ENCODE measurements around the gene TRIML1.

GRCh38 chr4:186160982-186161625 is 30.3 kb upstream of the CYP4V2 start:
- PRO-cap, result no peak
- RAMPAGE, long total RNA, 2 experiments, result no peak in any of the 2 experiments

DNA sequence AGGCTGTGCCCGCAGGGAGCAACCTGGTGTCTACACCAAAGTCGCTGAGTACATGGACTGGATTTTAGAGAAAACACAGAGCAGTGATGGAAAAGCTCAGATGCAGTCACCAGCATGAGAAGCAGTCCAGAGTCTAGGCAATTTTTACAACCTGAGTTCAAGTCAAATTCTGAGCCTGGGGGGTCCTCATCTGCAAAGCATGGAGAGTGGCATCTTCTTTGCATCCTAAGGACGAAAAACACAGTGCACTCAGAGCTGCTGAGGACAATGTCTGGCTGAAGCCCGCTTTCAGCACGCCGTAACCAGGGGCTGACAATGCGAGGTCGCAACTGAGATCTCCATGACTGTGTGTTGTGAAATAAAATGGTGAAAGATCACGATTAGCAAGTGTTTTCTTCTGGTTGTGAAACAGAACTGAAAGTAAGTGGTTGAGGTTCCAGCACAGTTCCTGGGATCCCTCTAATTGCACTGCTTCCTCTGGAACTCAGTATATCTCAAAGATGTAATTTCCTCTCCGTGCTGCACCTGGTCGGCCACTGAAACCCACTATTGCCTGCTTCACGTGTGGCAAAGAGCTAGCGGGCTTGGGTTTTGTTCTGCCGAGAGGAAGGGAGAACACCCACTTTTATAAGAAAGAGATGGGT is 7.8 kb upstream of the F11 start:
- PRO-cap, result no peak
- RAMPAGE, long total RNA, 2 experiments, result no peak in any of the 2 experiments

- PRO-cap, result no peak
- RAMPAGE, long total RNA, 2 experiments, result no peak in any of the 2 experiments
These were observed 84.6 kb downstream of the F11 start for GRCh38 chr4:186350548-186350957.

- PRO-cap, result no peak
- RAMPAGE, long total RNA, 2 experiments, result no peak in any of the 2 experiments
These were observed 56.0 kb upstream of the MTNR1A start for GRCh38 chr4:186611173-186611887.

DNA sequence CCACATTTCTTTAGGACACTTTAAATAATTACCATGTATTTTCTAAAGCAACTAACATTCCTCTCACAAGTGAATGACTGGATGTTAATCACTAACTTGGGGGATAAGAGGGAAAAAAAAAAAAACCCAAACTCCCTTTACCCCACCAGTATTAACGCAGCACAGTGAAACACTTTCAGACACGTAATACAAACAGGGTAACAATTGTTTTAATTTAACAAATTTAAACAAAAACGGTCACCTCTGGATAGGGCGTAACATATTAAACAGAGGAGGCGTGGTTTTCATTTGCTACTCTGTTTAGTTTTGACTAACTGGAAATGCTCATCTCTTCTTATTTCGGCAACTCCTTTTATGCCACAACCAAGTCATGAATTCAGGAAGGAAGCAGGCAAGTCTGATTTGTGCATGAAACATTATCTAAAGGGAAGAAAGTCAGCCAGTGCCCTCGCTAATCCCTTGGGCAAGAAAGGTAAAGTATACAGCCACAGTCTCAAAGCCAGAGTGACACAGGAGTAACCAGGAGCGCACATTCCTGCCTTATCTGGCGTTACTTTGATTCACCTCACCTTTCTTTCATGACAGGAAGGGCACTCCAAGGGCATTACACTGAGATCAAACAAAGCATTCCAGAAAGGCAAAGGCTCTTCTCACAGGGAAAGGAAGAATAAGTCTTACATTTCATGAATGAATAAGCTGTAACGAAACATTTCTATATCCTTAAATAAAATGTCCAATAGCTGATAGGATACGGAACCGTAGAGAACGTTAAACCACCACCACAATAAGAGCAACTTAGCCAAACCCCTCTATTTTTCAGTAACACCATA is 38.9 kb downstream of the FAT1 start:
- PRO-cap, result no peak
- RAMPAGE, long total RNA, 2 experiments, result no peak in any of the 2 experiments

- PRO-cap, result no peak
- RAMPAGE, long total RNA, 2 experiments, result no peak in any of the 2 experiments
These were observed 16.9 kb downstream of the FAT1 start for GRCh38 chr4:186706732-186707249.

DNA sequence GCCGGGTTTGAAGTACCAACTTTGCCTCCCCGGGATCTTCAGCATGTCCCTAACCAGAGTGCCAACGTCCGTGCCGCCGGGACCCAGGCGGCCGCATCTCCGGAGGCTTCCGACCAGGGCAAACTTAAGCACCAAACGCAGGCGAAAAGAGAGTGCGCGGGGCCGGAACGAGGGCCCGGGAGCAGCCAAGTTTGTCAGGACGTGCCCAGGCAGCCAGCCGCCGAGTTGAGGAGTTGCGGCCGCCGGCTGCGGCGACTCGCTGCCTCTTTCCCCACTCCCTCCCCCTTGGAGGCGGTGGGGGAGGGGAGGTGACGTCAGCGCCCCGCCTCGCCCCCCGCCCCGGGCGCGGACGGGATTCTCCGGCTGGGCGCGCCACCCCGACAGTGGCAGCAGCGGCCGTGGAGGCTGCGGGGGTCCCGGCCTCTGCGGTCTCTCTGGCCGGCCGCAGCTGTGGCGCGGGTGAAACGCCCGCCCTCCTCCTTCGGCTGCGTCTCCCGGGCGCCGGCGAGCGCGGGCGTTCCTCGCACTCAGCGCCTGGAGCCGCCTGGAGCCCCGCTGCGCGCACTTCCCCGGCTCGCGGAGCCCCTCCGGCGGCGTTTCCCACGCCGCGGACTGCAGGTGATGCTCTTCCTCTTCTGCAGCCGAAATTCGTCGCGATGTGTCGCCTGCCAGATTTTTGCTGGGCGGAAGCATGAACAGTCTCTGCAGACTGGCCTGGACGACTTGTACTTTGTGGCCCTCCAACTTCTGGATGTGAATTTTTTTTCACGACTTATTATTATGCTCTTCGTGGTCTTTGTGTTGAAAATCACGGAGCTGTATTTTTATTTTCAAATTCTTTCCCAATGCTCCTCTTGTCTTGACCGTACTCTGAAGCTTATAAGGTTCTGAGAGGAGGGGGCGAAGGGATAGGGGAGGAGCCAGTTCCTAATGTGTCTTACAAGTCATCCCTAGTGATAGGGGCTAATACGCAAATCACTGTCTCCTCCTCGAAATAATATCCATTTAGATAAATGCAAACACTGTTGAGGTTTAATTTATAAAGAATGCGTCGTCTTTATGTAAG is 3.1 kb upstream of the FAT1 start:
- PRO-cap, result bidirectional peak, plus-strand start at position 383 of the sequence, minus-strand start at position 287 of the sequence; unidirectional peak, minus-strand start at position 614 of the sequence
- RAMPAGE, long total RNA, 2 experiments, result no peak in any of the 2 experiments

- PRO-cap, result no peak
- RAMPAGE, long total RNA, 2 experiments, result no peak in any of the 2 experiments
These were observed 12.3 kb upstream of the FAT1 start for GRCh38 chr4:186735941-186736289.

DNA sequence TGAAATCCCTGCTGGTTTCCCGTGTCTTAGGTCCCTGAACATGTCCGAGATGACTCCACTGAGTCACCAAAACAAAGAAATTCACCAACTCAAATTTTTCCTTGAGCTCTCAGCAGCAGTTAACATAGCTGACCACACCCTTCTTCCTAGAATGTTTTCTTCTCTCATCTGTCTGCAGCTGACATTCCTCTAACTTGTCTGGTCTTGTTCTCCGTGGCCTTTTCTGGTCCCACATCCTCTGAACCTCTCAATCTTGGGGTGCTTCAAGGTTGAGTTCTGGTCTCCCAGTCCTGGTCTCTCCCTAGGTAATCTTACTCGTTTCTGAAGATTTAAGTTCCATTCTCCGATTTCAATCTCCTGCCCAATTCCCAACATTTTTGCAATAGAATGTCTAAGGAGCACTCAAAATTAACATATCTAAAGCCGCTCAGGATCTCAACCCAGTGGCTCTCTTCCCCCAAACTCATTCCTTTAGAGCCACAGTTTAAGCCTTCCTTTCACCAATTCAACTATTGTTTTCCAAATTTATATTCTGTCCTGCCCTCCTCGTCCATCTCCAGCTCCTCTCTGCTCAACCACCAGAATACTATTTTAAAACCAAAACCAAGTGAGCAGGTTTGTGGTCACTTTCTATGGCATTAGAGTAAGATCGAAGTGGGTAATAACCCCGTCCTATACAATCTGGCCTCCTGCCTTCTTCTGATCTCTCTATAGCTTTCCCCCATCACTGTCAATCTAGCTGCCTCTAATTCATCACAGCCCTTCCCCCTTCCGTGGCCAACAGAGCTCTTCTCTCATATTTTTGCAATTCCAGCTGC is 1.3 kb downstream of the TRIML2 start:
- PRO-cap, result no peak
- RAMPAGE, long total RNA, 2 experiments, result no peak in any of the 2 experiments

GRCh38 chr4:188139333-188139594 is at the start of gene TRIML1:
TRIML1 (plus strand) TSS chr4:188139441.
- PRO-cap, result no peak
- RAMPAGE, long total RNA, 2 experiments, result no peak in any of the 2 experiments

DNA sequence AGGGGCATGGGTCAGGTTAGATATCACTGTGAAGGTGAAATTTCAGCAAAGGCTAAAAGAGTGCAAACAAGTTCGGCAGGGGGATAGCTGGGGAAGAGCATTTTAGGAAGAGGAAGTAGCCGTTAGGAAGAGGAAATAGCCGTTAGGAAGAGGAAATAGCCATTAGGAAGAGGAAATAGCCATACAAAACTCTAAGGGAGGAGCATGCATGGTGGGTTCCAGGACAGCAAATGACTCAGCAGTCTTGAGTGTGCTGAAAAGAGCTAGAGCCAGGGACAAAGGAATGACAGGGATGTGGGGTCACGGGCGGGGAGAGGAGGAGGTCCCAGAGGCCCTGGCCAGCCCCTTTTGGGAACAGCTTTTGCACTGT is 882.5 kb downstream of the TRIML1 start:
- PRO-cap, result no peak
- RAMPAGE, long total RNA, 2 experiments, result no peak in any of the 2 experiments

GRCh38 chr4:189915312-189915654 is 25.4 kb upstream of the FRG1 start:
- PRO-cap, result no peak
- RAMPAGE, long total RNA, 2 experiments, result no peak in any of the 2 experiments

- PRO-cap, result no peak
- RAMPAGE, long total RNA, 2 experiments, result no peak in any of the 2 experiments
These were observed 9.4 kb downstream of the FRG2 start for GRCh38 chr4:190017291-190018423.

Measured in lower leg skin (tissue), 2 donors.